Anterior vena cava (tissue), 1 donor: Measurements from ENCODE around the gene C22orf31.

DNA sequence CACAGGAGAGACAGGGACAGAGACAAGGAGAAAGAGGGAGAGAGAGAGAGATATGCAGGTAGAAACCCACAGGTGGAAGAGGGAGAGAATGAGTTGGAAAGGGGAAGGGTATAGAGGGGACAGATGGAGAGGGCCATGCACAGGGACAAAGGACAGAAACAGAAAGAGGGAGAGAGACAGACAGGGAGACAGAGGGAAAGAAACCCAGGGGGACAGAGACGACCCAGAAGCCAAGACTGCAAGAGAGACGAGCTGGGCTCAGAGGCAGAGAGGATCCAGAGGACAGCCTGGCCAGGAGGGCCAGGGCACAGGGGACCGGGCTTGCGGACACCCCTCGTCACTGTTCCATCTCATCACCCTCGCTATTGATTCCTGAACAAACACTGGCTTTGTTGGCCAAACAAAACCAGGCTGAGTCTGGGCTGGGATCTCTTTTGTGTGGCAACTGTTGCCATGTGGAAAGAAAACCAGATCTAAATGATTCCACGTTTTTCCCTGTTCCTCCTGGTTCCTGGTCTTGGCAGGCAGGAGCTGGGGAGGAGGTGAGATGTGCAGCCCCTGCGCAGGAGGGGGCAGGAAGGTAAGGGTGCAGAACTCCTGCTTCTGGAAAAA lies 339.4 kb downstream of the MN1 start:
- PRO-cap: no peak

DNA sequence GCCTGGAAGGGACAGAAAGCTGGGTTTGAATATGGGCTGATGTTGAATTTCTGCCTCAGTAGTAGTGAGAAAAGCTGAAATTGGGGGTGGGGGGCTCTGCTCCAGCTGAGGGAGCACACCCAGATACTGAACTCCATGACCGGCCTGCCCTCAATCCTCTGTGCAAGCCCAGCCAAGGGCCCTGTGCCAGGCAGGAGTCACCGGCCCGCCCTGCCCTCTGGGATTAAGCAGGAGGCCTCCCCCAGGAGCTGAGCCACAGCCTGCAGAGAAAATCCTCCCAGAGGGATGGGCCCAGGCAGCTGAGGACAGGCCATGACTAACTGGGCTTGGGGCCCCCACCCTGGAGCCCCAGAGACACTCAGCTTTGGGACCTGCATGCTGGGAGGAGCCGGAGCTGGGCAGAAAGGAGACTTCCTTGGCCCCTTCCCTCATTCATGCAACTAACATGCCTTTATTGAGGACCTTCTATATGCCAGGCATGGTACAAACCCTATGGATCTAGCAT lies 48.8 kb downstream of the MN1 start:
- PRO-cap: no peak

GRCh38 chr22:27800159-27801273 lies 1.0 kb downstream of the MN1 start:
- PRO-cap: bidirectional peak, plus-strand start at chr22:27800790, minus-strand start at chr22:27800690; bidirectional peak, plus-strand start at chr22:27801155, minus-strand start at chr22:27801012

GRCh38 chr22:27885834-27886565 lies 33.1 kb downstream of the PITPNB start:
- PRO-cap: no peak

GRCh38 chr22:27995999-27996817 lies 77.2 kb upstream of the PITPNB start:
- PRO-cap: no peak

DNA sequence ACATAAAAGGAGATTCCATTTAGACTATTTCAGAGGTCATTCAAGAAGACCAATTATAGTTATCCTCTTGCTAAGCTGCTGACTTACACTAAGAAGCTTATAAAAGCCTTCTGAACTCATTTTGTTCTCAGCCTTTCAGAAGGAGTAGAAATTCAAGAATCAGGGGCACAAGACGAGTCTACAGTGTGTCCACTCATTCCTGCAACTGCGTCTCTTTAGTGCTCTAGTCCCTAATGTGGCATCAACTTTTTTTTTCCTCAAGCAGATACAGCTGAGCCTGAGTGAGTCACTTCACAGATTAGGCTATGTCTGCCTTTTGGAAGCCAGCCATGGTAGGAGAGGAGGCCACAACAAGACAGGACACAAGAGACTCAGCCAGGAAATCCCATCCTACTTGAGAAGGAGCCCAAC lies 156.1 kb upstream of the PITPNB start:
- PRO-cap: no peak

- PRO-cap: no peak
Measured at GRCh38 chr22:28299433-28300352, 379.9 kb downstream of the TTC28 start.

DNA sequence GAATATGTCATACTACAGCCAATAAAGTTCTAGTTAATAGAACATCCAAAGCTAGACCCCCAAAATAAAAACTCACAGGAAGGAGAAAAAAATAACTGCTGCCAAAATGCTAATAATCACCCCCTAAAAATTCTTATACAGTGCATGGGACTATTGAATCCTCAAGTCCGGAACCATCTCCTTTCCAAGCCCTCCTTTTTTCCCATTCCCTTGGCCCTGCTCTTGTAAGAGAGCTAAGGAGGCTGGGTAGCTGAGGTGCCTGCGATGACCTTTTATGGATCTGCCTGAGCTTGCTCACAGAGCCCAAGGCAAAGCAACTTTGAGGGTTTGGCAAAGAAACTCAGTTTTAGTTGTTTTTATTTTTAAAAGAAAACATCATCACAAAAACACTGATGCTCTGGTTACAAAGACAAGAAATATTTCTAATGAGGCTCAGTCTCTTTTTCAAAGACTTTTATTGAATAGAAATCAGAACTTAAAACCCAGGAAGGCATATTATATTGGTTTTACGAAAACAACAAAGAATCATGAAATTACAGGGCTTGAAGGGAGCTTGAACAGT lies 334.3 kb downstream of the TTC28 start:
- PRO-cap: no peak

- PRO-cap: no peak
Measured at GRCh38 chr22:28479504-28480208, 200.0 kb downstream of the TTC28 start.

DNA sequence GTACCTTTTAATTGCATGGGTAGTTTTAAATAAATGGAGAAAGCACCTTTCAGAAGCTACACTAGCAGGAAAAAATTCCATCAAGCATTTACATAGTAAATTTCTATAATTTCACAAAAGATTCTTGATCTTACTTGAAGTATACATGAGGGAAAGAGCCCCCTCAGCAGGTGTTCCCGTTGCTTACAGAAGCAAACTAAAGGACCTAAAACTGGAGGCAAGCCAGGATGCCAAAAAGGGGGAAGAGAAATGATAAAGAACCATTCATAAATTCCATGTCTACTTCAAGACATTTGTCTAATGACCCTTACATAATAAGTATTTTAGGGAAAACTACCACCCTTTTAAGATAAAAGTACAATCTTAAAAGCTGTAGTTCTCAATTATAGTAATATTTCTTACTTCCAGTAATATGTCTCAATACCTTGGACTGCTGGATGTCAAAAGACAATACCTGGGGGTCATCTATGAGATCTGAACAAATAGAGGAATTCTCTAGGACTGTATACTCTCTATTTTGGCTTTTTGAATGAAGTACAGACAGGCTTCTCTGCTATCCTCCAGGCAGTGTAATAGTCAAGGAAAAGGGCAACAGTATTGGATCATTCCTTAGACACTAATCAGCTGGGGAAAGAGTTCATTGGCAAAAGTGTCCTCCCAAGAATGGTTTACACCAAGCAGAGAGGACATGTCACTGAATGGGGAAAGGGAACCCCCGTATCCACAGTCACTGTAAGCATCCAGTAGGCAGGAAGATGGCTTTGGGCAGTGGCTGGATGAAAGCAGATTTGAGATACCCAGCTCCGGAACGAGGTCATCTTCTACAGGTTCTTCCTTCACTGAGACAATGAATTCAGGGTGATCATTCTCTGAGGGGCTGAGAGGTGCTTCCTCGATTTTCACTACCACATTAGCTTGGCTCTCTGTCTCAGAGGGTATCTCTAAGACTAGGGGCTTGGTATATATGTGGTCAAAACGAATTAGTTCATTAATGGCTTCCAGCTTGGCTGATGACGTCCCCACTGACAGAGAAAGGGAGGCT lies 22.4 kb downstream of the CCDC117 start:
- PRO-cap: no peak

DNA sequence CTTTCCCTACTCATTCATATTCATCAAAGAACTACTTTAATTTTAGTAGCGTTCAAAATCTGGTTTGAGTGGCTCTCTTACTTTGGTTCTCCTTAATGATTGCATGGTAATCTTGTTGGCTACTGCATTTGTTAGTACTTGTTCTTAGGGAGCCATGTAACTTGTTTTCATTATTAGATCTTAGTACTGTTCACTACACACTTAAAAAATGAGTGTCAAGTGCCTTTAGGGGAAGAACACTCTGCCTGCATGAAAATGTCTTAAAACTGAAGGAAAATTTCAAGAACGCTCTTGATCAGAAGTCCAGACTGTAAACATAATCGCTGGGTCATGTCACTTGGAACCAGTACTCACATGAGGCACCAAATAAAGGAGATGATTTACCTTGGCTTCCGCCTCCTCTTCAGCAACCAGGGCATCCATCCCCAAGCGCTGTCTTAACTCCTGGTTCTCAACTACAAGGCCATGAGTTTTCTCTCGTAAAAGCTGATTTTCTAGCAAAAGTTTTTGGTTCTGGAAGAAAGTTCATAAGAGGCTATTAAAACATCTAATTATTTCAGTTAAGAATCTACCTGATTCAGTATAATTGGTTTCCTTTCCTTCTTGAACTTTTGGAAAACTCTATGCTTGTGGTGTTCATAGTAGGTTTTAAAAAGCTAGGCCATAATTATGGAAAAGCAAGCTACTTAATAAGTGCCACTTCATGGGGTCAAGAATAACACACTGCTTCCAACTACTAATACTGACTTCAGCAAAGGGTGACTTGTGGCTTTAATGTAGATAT lies 24.4 kb downstream of the CCDC117 start:
- PRO-cap: no peak

DNA sequence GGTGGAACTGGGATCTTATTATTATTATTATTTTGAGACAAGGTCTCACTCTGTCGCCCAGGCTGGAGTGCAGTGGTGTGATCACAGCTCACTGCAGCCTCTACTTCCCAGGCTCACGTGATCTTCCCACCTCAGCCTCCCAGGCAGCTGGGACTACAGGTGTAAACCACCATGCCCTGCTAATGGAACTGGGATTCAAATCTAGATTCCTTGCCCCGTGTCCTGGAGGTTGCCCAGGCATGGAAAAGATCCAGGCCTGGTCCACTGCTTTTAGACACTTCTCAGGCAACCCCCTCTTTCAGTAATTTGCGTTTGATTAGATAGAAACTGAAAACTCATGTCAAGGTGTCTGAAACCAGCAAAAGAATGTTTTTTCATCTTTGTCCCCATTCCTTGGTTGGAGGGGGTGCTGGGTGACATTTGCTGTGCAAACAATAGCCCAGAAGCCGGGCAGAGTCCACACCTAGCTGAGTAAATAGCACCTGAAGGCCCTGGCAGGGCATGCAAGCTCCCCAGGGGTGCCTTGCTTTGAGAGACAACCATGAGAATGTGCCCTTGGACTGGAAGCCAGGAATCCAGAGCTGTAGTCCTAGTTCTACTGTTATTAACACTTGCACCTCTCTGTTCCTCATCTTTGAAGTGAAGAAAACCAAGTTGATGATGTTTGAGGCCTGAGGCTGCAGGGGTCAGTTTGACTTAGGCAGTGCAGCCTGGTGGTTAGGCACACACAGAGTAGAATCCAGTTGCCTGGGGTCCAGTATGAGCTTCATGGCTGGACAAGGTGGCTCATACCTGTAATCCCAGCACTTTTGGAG lies 47.0 kb downstream of the CCDC117 start:
- PRO-cap: no peak

GRCh38 chr22:28911685-28912694 lies 28.6 kb downstream of the ZNRF3 start:
- PRO-cap: no peak

DNA sequence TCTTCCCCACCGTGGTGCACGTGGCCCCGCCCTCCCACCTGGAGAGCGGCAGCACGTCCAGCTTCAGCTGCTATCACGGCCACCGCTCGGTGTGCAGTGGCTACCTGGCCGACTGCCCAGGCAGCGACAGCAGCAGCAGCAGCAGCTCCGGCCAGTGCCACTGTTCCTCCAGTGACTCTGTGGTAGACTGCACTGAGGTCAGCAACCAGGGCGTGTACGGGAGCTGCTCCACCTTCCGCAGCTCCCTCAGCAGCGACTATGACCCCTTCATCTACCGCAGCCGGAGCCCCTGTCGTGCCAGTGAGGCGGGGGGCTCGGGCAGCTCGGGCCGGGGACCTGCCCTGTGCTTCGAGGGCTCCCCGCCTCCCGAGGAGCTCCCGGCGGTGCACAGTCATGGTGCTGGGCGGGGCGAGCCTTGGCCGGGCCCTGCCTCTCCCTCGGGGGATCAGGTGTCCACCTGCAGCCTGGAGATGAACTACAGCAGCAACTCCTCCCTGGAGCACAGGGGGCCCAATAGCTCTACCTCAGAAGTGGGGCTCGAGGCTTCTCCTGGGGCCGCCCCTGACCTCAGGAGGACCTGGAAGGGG lies 11.8 kb downstream of the C22orf31 start:
- PRO-cap: no peak

DNA sequence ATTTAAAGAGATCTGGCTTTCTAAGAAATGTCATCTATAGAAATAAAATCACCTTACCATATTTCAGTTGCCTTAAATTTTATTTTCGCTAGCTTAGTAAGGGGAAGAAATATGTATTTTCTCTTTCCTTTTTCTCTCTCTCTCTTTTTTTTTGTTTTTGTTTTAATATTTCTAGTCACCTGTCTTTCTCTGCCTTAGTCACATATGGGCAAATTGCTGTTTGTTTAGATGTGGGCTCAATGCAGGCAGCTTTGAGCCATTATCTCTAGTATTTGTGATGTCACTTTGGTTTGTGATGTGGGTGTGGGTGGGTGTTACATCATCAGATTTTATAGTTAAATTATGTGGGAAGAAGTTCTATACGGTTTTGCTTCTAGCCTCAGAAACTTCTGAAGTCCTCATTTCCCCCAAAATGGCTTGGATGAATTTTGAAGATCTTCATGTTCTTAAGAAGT lies at the start of gene C22orf31:
Gene C22orf31 (minus strand): TSS at position 99 of the 455 bp plus-strand sequence.
- PRO-cap: no peak

DNA sequence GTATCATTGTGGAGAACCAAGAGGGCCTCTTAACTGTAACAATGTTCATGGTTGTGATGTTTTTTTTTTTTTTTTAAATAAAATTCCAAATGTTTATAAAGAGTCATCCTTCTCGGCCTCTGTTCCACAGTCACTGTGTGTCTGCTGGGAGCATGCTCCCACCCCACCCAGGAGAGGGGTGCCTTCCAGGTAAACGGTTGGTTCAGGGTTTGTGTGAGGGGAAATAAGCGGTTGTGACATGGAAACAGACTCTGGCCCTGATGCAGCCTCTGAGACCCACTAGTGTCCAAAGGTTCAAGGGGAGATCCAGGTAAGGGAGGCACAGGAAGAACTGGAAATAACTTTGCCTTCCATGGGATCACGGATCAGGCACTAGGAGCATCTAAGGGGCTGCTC lies 6.0 kb upstream of the GAS2L1 start:
- PRO-cap: no peak

DNA sequence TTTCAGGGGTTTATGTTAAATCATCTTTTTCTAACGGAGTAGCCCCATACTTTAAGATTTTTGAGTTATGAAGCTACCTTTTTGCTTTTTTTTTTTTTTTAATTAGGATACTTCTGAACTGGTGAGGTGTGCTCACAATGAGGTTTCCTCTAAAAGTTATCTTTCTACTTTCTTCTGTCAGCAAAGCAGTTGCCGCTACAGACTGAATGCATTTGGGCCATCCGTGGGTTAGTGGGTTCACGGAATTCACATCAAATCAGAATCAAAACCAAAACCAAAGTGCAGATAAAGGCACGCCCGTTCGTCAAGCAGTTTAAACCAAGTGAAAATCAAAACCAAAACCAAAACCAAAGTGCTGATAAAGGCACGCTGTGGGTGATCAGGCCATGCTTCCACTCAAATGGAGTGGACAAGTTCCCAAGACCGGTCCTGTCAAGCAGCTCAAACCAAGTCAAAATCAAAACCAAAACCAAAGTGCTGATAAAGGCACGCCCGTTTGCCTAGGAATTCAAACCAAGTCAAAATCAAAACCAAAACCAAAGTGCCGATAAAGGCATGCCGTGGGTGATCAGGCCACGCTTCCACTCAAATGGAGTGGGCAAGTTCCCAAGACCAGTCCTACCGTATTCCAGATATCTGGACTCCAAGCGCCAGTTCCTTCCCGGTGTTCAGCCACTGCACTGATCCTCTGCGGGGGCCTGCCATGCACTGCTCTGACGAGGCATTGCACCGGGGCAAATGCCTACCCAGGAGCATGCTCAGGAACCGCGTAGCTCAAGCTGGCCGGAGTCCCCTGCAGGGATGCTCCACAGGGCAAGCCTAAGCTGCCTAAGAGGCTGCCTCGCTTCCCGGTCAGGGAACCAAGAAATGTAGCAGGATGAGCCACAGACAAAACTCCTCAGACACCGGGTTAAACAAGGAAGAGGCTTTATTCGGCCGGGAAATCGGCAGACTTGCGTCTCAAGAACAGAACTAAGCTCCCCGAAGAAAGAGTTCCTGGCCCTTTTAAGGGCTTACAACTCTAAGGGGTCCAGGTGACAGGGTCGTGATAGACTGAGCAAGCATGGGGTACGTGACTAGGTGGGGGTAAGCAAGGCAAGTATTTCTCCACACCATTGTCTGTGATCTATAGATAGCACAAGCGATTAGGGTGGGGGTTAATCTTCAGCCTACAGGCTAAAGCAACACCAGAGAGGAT lies 26.8 kb upstream of the AP1B1 start:
- PRO-cap: no peak

DNA sequence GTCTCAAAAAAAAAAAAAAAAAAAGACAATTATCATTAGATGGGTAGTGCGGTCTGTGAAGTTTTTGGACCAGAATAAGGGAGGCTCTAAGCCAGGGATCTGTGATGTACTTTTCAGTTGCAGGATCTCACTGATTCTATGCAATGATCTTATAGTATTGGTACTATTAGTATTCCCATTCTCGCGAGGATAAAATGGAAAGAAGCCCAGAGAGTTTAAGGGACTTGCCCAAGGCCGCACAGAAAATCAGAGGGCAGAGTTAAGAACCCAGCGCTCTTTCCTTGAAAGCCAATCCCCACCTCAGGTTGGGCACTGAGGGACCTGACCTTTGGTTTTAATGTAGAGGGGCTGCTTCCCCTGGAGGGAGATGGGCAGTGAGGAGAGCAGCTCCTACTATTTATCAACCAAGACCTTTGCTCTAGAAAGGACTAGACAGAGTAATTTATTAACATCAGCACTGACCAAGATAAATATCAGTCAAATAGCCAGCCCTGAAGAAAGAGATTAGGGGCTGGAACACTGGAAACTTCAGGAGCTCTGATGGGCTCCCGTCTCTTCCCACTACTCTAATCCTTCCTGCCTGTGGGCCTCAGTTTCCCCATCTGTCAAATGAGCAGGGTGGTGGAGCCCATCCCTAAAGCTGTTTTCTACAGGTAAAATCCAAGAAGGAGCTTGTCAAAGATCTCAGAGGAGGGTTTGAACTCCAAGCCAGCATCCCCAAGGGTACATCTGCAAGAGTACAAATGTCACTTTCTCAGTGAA lies 6.0 kb downstream of the NIPSNAP1 start:
- PRO-cap: no peak

DNA sequence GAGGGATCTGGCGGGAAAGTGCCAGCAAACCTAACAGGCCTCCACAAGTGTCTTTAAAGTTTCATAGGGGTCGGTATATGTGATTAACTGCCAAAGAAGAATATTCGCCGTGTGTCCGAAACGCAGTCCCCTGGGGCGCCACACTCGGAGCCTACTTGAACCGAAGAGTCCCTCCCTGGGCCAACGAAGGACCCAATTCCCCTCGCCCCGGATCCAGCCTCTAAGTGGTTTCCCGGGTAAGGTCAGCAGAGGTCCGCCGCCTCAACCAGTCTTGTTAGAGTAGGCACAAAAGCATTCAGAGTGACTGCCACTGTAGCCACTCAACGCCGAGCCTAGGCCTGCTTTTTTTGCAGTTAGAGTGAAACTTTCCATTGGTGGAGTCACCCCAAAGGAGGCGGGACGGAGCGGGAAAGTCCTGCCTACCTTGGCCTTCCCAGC lies 401 bp upstream of the NF2 start:
- PRO-cap: bidirectional peak, plus-strand start outside the sequence, minus-strand start at position 273 of the sequence

DNA sequence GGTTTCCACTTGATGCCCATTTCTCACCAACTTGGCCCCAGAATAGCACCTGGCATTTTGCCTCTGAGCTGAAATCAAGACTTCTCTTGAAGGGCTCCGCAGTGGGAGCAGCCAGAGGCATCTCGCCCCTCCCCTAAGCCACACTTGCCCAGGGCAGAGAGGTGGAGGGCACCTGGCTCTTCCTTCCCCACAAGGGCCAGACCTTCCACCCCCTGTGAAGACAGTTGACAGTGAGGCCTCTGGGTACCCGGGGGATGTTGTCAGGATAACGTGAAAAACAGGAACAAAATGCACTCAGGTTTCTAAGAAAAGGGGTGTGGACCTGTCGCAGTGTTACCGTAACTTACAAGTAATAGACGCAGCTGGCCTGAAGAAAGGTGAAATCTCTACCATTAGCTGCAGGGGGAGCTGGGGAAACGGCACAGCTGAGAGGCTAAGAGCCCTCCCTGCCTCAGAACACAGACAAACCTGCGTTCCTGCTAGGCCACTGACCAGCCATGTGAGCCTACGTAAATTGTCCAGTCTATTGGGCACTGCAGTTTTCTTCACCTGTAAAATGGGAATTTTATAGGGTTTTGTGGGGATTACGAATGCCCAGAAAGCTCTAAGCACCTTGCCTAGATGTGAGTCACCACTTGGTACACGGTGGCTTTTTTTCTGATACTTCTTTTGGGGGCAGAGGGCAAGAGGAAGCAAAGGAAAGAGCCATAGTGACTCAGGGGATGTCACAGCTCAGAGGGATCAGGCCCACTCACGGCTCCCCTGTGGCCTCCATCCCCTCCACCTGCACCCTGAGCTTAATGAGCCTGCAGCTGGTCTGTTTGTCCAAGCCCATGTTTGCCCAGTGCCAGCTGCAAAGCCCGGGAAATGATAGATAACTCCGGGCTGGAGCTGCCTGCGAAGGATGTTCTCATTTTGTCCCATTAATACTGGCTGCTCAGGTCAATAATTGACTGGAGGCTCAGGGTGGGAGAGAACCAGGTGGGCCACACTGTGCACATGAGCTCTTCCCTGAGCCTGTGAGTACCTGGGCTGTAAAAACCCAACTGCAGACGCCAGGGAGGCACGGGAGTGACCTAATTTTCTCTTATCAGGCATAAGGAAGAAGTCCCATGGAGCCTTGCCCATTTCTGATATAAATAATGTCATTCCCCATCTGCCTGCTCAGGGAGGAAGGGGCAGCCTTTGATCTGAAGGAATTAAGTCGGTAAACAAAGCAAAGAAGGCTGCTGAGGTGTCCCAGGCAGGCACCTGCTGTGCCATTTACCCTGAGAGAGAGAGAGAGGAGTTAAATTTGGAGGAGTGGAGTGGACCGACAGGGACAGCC lies 18.3 kb upstream of the CABP7 start:
- PRO-cap: no peak